ENCODE measurements around the gene OAS1.

- PRO-cap: unidirectional peak, plus-strand start at chr12:110546667
CAGE:
- cytosol, long polyA minus RNA: no peak
- cytosol, long polyA plus RNA: no peak
- long polyA plus RNA: no peak
- nucleus, long polyA minus RNA: no peak
- nucleus, long polyA plus RNA: no peak
These were observed 36.5 kb downstream of the PPTC7 start for GRCh38 chr12:110546594-110547008.

GRCh38 chr12:110782154-110782430, 39.4 kb upstream of the PPP1CC start:
- PRO-cap: no peak
CAGE:
- cytosol, long polyA minus RNA: no peak
- cytosol, long polyA plus RNA: no peak
- long polyA plus RNA: no peak
- nucleus, long polyA minus RNA: no peak
- nucleus, long polyA plus RNA: no peak

GRCh38 chr12:110862121-110862846, 15.5 kb downstream of the CCDC63 start:
- PRO-cap: no peak
CAGE:
- cytosol, long polyA minus RNA: no peak
- cytosol, long polyA plus RNA: no peak
- long polyA plus RNA: no peak
- nucleus, long polyA minus RNA: no peak
- nucleus, long polyA plus RNA: no peak

DNA sequence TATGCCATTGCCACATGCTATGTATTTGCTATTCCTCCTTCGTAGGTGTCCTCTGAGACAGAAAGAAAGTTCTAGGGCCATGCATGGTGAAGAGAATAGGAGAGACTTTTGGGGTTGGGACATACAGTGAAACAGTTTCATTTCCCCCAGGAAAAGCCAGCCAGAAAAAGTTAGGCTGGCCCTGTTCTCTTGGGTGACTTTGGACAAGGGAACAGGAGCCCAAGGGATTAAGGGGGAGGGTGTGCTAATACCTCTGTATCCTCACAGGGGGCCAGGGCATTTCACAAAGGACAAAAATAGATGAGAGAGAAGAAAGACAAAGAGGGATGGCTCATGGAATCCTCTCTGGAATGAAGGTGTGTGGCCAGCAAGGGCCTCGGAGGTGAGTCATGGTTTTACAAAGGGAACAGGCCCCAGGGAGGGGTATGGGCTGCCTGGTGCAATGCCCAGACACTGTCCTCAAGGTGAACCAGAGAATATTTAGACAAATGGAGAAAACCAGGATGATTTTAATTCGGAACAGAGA, 14.0 kb upstream of the MYL2 start:
- PRO-cap: no peak
CAGE:
- cytosol, long polyA minus RNA: no peak
- cytosol, long polyA plus RNA: no peak
- long polyA plus RNA: no peak
- nucleus, long polyA minus RNA: no peak
- nucleus, long polyA plus RNA: no peak

GRCh38 chr12:111074502-111074962, 40.6 kb downstream of the CUX2 start:
- PRO-cap: no peak
CAGE:
- cytosol, long polyA minus RNA: no peak
- cytosol, long polyA plus RNA: no peak
- long polyA plus RNA: no peak
- nucleus, long polyA minus RNA: no peak
- nucleus, long polyA plus RNA: no peak

DNA sequence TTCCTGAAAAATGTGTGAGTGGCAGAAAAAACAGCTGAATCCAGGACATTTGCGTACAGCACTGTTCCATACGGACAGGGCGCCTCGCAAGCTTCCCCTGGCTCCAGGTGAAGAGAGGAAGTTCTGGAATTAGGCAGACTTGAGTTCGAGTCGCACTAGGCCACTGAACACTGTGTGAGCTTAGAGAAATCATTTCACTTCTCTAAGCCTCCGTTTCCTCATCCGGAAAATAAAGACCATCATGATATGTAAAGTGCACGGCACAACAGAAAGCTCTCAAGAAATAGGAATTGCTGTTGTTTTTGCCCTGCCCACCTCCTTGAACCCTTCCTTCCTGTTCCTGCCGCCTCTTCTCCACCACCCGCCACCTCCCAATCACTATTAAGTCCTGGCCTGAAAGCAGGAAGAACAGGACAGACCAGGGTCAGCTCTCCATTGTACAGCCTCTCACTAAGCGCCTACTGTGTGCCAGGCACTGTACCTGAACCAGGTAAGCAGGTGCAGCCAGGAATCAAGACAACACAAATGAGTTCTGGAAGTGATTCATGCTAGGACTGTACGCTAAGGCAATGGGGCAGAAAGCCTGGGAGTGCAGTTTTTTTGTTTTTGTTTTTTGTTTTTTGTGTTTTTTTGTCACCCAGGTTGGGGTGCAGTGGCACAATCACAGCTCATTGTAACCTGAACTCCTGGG, 828 bp upstream of the PHETA1 start:
- PRO-cap: no peak
CAGE:
- cytosol, long polyA minus RNA: no peak
- cytosol, long polyA plus RNA: no peak
- long polyA plus RNA: no peak
- nucleus, long polyA minus RNA: no peak
- nucleus, long polyA plus RNA: no peak

GRCh38 chr12:111430736-111431497, 25.2 kb downstream of the SH2B3 start:
- PRO-cap: no peak
CAGE:
- cytosol, long polyA minus RNA: no peak
- cytosol, long polyA plus RNA: no peak
- long polyA plus RNA: no peak
- nucleus, long polyA minus RNA: no peak
- nucleus, long polyA plus RNA: no peak

DNA sequence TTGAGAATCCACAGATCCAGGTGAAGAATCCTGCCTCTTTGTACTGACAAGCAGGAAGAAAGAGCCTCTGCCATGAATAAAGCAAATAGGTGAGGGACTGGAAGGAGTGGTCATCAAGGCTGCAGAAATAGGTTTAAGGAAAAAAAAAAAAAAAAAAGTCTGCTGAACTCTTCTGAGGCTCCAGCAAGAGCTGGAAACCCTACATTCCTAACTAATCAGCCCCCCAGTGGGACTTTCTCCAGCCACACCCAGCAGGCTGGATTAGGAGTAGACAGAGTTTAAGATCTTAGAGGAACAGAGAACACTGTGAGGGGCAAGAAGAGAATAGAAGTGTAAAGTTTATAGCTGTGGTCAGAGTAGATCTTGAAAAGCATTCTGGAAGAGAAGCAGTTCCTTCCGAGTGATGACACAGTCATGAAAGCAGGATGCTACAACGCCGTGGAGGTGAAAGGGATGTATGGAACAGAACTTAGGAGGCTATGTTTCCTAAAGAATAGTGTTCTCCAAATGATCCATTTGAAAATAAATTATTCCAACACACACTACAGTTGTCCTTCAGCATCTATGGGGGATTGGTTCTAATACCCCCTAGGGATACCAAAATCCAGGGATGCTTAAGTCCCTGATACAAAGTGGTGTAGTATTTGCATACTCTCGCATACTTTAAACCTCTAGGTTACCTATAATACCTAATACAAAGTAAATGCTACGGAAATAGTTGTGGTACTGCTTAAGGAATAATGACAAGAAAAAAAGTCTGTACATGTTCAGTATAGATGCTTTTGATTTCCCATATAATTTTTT, 66.2 kb downstream of the ATXN2 start:
- PRO-cap: no peak
CAGE:
- cytosol, long polyA minus RNA: no peak
- cytosol, long polyA plus RNA: no peak
- long polyA plus RNA: no peak
- nucleus, long polyA minus RNA: no peak
- nucleus, long polyA plus RNA: no peak

GRCh38 chr12:111663609-111664189, 22.1 kb downstream of the BRAP start:
- PRO-cap: no peak
CAGE:
- cytosol, long polyA minus RNA: no peak
- cytosol, long polyA plus RNA: no peak
- long polyA plus RNA: no peak
- nucleus, long polyA minus RNA: no peak
- nucleus, long polyA plus RNA: no peak

GRCh38 chr12:111686650-111686975, 760 bp downstream of the ACAD10 start:
- PRO-cap: no peak
CAGE:
- cytosol, long polyA minus RNA: no peak
- cytosol, long polyA plus RNA: no peak
- long polyA plus RNA: no peak
- nucleus, long polyA minus RNA: no peak
- nucleus, long polyA plus RNA: no peak

- PRO-cap: no peak
CAGE:
- cytosol, long polyA minus RNA: no peak
- cytosol, long polyA plus RNA: no peak
- long polyA plus RNA: no peak
- nucleus, long polyA minus RNA: no peak
- nucleus, long polyA plus RNA: no peak
These were observed 5.5 kb upstream of the ALDH2 start for GRCh38 chr12:111761108-111761665.

- PRO-cap: no peak
CAGE:
- cytosol, long polyA minus RNA: no peak
- cytosol, long polyA plus RNA: no peak
- long polyA plus RNA: no peak
- nucleus, long polyA minus RNA: no peak
- nucleus, long polyA plus RNA: no peak
These were observed 26.1 kb downstream of the MAPKAPK5 start for GRCh38 chr12:111867986-111868760.

GRCh38 chr12:111899264-111900603, 57.7 kb downstream of the MAPKAPK5 start:
- PRO-cap: no peak
CAGE:
- cytosol, long polyA minus RNA: no peak
- cytosol, long polyA plus RNA: no peak
- long polyA plus RNA: no peak
- nucleus, long polyA minus RNA: no peak
- nucleus, long polyA plus RNA: no peak

- PRO-cap: no peak
CAGE:
- cytosol, long polyA minus RNA: no peak
- cytosol, long polyA plus RNA: no peak
- long polyA plus RNA: no peak
- nucleus, long polyA minus RNA: no peak
- nucleus, long polyA plus RNA: no peak
These were observed 7.1 kb downstream of the TMEM116 start for GRCh38 chr12:112005688-112006406.

GRCh38 chr12:112169727-112170518, 44.6 kb downstream of the TRAFD1 start:
- PRO-cap: no peak
CAGE:
- cytosol, long polyA minus RNA: no peak
- cytosol, long polyA plus RNA: no peak
- long polyA plus RNA: no peak
- nucleus, long polyA minus RNA: no peak
- nucleus, long polyA plus RNA: no peak

DNA sequence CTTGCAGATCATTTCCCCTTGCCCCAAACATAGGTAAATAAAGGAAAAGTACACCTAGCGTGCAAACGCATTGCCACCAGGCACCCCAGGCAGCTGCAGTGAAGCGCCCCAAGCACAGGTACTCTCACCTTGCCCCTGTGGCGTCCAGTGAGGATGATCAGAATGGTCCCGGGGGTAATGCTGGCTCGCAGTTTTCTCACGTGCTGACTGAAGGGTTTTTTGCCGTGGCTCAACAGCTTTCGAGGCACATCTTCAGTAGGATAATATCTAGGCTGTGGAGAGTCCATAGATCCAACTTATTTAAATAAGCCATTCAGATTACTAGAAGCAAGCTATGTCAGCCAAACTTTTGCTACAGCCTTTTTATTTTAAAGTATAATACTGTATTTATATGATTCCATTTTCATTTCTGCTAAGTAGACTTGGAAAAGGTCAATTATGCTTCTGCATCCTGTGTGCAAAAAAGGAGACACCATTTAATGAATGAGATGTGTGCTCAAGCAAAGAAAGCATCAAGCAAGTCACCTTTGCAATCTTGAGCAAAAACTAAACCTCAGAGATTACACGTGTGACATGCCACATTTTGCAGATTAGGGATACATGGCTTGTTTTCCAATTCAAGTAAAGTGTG, 2.7 kb downstream of the RPL6 start:
- PRO-cap: no peak
CAGE:
- cytosol, long polyA minus RNA: no peak
- cytosol, long polyA plus RNA: no peak
- long polyA plus RNA: no peak
- nucleus, long polyA minus RNA: no peak
- nucleus, long polyA plus RNA: no peak

DNA sequence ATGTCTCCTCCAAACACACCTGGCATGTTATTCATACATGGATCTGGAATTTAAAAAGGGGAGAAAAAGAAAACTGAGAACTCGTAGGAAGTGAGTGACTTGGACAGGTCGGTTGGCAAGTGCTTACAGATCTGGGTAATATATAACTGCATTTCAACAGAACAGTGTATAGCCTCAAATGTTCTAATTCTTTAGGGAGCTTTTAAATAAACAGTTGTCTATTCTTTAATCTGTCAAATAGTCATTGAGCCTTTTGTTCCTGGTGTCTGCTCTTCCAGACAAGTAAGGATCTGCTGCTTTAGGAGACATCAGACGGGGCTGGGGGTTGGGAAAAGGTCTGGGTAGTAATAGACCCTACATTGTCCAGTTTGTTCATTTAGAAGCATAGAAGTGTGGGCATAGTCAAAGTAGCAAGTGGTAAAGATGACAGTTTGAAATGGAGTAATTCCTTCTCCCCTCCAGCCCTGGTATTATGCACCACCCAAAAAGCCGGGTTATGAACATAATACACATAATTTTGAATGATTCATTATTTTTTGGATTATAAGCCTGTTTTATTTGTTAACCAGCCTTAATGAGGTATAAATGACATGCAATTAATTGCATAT, 2.0 kb downstream of the PTPN11 start:
- PRO-cap: no peak
CAGE:
- cytosol, long polyA minus RNA: no peak
- cytosol, long polyA plus RNA: no peak
- long polyA plus RNA: no peak
- nucleus, long polyA minus RNA: no peak
- nucleus, long polyA plus RNA: no peak

- PRO-cap: no peak
CAGE:
- cytosol, long polyA minus RNA: no peak
- cytosol, long polyA plus RNA: no peak
- long polyA plus RNA: no peak
- nucleus, long polyA minus RNA: no peak
- nucleus, long polyA plus RNA: no peak
These were observed 170.2 kb upstream of the RPH3A start for GRCh38 chr12:112621308-112621787.

DNA sequence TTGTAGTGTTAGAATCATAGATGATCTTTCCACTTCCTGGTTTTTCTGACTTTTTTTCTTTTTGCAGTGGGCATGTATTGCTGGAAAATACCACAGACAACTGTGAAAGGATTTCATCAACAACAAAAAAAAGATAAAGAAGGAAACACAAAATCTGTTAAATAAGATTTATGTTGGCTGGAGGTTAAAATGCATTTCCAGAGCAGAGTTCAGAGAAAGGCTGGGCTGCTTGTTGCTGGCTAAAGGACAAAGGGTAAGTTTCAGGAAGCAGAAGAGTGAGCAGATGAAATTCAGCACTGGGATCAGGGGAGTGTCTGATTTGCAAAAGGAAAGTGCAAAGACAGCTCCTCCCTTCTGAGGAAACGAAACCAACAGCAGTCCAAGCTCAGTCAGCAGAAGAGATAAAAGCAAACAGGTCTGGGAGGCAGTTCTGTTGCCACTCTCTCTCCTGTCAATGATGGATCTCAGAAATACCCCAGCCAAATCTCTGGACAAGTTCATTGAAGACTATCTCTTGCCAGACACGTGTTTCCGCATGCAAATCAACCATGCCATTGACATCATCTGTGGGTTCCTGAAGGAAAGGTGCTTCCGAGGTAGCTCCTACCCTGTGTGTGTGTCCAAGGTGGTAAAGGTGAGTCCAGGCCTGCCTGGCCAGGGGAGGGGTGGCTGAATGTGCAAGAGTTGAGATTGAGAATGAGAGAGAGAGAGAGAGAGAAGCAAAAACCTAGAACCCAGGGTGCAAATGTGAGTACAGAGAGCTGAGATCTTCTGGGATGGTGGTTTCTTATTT, at the start of gene OAS1:
Gene OAS1, plus strand, starts transcription at position 377 of the 793 bp plus-strand sequence.
- PRO-cap: bidirectional peak, plus-strand start at position 388 of the sequence, minus-strand start at position 248 of the sequence
CAGE:
- cytosol, long polyA minus RNA: no peak
- cytosol, long polyA plus RNA: no peak
- long polyA plus RNA: no peak
- nucleus, long polyA minus RNA: start-site peak on the plus strand centred at position 381 of the sequence, 32 bp wide, 36 reads
- nucleus, long polyA plus RNA: no peak

GRCh38 chr12:112971491-112972201, 6.7 kb upstream of the OAS2 start:
- PRO-cap: no peak
CAGE:
- cytosol, long polyA minus RNA: no peak
- cytosol, long polyA plus RNA: no peak
- long polyA plus RNA: no peak
- nucleus, long polyA minus RNA: no peak
- nucleus, long polyA plus RNA: no peak